Gastrocnemius medialis (tissue), 3 donors: ENCODE measurements around the genes KLRF1, MAGOHB, STYK1, TAS2R13 and SMIM10L1.

DNA sequence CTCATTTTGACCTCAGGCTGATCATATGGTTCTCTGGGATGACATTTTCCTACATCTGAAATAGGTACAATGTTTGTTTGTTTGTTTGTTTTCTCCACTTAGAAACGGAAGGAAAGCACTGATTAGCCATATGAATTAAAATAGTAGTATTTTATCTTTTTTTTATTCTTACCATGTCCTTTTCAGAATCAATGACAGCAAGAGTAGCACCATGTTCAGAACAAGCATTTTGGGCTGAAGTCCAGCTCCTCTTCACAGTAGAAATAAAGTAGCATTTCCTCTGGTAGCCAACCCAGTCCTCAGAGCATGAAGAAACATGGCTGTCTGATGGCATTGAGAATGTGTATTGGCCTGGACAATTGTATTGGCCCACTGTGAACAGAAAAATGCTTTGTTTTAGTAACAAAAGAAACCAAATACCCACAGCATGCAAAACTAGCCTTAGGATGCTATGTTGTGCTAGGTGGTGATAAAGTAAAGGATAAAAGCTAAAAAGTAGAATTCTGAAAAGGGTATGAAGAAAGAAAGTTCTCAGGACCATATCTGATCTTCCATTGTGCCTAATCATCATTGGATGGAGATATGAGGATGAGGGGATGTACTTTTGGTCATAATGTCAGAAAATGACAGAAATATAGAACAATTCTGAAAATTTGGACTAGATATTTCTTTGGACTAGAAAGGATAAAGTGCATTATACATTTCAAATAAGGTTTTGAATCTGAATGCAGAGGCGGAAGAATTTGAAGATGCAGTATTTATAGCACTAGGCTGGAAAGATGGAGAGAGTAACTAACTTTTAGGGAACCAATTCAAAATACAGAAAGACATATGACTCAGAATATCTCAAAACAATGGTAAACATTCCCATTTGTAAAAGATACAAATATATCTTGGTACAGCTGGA lies 5.6 kb downstream of the CD69 start:
- PRO-cap: no peak
- RAMPAGE, long total RNA, 3 experiments: no peak in any of the 3 experiments

DNA sequence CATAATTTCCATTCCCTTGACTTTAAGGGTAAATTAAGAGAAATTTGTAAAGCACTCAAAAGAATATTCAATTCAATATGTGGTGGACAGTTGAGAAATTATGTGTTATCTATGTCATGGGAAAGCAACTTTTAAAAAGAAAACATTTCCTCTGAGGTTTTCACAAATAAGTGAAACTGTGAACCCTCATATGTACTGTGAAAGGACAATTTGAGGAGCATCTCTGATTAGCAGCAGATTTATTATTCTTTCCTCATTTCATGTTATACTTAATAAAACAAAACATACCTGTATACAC lies at the start of gene KLRF1:
TSS of gene KLRF1 (plus strand) at position 256 of the 298 bp plus-strand sequence.
- PRO-cap: no peak
- RAMPAGE, long total RNA, 3 experiments: no peak in any of the 3 experiments

DNA sequence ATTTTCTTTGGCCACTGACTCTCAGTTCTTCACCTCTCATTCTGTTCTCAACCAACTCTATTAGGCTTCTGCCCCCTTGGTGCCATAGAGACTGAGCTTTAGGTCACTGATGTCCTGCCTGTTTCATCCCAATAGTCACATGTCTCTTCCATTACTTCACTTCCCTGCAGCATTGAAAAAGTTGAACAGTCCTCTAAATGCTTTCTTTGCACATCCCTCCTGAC lies 2.7 kb downstream of the CLEC12A start:
- PRO-cap: no peak
- RAMPAGE, long total RNA, 3 experiments: no peak in any of the 3 experiments

DNA sequence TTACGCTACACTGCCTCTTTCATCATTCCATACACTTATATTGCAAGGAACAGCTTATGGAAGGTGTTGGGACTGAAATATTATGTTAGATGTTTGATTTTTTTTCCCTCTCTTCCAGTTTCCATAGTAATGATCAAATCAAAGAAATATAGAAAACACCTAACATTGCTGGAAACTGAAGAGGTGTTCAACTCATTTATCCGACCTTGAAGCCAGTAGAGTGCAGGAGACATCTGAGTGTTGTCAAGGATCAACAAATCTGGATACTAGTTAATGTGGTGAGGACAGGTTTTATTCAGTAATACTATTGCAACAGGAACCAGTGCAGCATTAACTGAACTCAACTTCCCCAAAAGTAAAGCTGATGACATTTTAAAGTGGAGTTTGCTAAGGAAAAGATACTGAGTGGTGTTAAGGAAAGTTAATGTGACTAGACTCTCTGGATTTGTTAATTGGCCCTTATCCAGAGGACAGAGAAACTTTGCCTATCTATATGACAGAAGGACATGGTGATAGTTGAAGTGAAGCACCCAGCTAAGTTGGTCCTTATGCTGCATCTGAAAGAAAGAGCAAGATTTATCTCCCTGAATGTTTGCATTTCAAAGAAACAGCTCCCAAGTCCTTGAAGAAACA lies 1.1 kb upstream of the CLEC7A start:
- PRO-cap: no peak
- RAMPAGE, long total RNA, 3 experiments: no peak in any of the 3 experiments

GRCh38 chr12:10222056-10222686 lies 9.5 kb downstream of the GABARAPL1 start:
- PRO-cap: no peak
- RAMPAGE, long total RNA, 3 experiments: no peak in any of the 3 experiments

DNA sequence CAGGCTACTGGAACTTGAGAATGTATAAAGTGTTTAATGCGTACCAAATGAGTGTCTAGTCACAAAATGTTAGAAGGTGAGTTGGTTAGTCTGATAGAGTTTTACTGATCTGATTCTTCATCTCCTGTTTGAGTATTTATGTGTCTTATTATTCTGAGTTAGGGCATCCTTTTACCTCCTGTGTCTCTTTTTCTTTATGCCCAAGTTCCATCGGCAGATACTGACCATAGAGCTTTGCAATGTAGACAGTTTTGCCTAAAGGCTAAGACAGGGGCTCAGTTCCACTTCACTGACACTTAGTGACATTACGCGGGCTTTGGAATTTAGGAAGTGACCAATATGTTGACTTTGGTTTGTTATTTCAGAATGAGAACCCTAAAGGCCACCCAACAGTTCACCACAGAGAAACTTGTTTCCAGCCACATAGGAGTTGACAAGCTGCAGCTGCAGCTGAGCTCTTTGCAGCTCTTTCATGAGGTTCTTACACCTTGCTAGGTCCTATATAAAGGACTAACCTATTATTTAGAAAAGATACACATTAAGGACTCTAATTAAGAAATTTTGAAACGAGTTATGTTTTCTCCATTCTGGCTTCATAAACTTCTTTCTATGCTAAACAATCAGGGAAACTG lies 18.7 kb upstream of the KLRD1 start:
- PRO-cap: no peak
- RAMPAGE, long total RNA, 3 experiments: no peak in any of the 3 experiments

DNA sequence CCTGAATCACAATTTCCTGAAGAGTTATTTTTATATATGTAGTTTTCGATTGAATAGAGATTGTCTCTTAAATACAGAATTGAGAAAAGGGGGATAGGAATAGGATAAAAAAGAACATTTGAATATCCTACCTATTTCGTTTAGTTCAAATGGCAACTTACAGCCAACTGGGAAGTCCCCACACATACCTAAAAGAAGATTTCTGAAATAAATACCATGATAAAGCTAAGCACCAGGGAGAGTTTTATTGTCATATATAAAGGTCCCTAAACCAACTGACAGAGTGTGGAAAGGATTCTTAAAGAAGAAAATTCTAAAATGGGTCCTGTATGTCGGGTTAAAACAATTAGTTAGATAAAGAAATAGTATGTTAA lies 1.9 kb upstream of the KLRK1 start:
- PRO-cap: no peak
- RAMPAGE, long total RNA, 3 experiments: no peak in any of the 3 experiments

GRCh38 chr12:10612579-10613798 lies at the start of gene MAGOHB:
MAGOHB (minus strand) TSS chr12:10613609.
- PRO-cap: bidirectional peak, plus-strand start at chr12:10613686, minus-strand start at chr12:10613591
- RAMPAGE, long total RNA, 3 experiments: start-site peak on the minus strand in 3 of 3 experiments, at chr12:10613554-10613609 at its widest, 89 to 99 reads per replicate

- PRO-cap: no peak
- RAMPAGE, long total RNA, 3 experiments: no peak in any of the 3 experiments
Observed at GRCh38 chr12:10673354-10674571, at the start of gene STYK1. STYK1 (minus strand) TSS chr12:10674052.

DNA sequence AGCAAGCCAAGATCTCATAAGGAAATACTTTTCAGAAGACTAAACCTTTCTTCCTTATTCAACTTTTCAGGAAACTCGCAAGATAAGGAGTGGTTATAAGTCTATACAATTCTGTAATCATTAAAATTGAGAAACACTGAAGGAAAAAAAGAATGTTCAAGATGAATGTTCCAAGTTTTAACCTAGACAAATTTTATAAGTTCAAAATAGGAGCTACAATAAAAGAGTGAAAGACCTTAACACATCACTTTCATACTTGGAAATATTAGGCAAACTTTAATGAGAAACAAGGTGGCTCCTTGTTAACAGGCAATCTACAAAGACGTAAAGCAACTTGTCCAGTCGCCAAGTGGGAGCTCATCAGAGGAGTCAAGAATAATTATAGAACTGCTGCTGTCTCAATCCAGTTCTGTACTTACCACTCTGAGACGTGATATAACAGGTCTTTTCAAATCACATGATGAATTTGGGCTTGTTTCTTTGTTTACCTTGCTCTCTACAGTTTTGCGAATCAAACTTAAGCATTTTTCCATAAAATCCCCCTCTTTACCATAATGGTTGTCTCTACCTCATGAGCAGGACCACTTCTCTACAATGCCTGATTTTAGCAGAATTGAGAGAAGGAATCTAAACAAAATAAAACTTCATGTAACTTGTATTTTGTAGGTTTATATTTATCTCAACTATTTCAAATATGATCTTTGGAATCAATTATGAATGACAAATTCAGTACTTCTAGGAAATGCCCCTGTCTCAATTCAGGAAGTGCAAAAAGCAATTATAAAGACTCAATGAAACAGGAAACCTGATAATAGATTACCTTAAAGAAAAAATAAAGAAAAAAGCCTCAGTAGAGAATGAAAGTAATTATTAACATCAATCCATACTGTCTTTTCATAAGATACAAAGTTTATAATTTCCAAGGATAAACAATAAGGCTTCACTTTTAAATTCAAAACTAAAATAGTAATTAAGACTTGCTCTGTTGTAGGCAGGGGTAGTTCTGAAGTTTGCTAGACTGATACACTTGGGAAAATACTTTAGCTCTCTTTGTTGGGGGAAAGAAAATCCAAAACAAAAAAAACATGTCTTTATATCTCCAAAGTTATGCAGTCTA lies 3.5 kb downstream of the YBX3 start:
- PRO-cap: bidirectional peak, plus-strand start at position 414 of the sequence, minus-strand start at position 351 of the sequence
- RAMPAGE, long total RNA, 3 experiments: no peak in any of the 3 experiments

DNA sequence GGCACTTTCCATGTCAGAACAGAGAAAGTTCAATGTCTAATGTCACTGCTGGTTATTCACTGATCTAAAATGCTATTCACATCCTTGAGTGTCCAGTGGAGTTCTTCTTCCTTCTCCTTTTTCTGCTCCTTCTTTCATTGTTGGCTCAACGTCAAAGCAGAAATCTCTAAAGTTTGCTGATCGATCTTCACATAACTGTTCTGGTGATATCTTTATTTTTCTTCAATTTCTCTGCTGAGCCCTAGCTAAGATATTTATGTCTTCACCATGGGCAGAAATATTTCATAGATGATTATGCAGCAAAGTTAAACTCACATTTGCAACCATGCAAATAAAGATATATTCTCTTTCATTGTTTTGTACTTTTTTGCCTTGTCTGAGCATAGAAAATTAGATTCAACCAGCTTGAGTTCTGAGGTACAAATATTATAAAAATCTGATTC lies at the start of gene TAS2R13:
TSS of gene TAS2R13 (minus strand) at position 276 of the 443 bp plus-strand sequence.
- PRO-cap: no peak
- RAMPAGE, long total RNA, 3 experiments: no peak in any of the 3 experiments

GRCh38 chr12:11170859-11172035 lies at the start of gene SMIM10L1:
SMIM10L1 (plus strand) TSS chr12:11171194.
- PRO-cap: unidirectional peak, plus-strand start at chr12:11171164; unidirectional peak, plus-strand start at chr12:11171172; bidirectional peak, plus-strand start at chr12:11171687, minus-strand start at chr12:11171610
- RAMPAGE, long total RNA, 3 experiments: start-site peak on the plus strand in 2 of 3 experiments, at chr12:11171191-11171286 at its widest, 116 to 516 reads per replicate; start-site peak on the minus strand in 3 of 3 experiments, at chr12:11171467-11171642 at its widest, 20 to 162 reads per replicate

DNA sequence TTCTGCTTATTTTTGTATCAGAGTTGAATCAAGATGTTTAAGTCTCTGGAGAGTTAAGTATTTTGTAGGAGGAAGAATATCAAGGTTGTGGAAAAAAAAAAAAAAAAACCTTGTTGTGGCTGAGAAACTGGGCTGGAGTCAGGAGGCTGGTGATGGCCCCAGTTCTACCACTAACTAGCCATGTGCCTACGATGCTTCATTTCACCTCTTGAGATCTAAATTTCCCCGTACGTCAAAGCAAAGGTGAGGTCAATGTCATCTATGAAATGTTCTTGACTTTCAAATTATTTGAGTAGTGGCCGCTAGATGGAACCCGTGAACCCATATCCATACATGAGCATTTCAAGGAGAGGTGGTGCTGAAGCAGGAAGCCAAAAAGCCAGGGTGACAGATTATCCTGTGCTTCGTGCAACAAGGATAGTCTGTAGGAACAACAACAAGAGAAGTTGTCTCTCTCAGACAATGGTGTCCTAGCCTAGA lies 95.6 kb upstream of the ETV6 start:
- PRO-cap: no peak
- RAMPAGE, long total RNA, 3 experiments: no peak in any of the 3 experiments

DNA sequence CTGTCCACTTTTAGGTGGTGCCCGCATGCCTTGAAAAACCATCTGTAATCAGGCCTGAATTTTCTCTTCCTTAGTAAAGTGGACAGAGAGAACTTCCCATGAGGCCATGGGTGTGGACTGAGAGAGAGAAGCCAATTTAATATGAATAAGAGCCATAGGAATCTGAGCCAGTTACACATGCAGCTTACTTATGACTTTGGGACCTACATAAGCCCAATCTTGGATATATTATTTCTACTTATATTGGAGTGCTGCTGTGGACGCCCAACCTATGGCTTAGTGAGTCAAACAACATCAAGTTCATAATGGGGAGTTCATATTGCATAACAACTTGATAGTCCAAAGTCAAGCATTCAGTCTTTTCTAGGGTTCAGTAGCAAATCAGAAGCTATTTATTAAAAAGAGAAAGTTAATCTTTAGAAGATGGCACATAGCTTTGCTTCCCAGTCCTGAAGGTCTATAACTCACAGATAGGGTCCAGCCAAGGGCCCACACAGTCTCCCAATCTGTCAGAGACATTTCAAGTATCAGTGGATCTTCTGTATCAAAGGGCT lies 11.0 kb upstream of the ETV6 start:
- PRO-cap: no peak
- RAMPAGE, long total RNA, 3 experiments: no peak in any of the 3 experiments

- PRO-cap: no peak
- RAMPAGE, long total RNA, 3 experiments: no peak in any of the 3 experiments
Observed at GRCh38 chr12:11652171-11653176, 3.0 kb downstream of the ETV6 start.

- PRO-cap: no peak
- RAMPAGE, long total RNA, 3 experiments: no peak in any of the 3 experiments
Observed at GRCh38 chr12:11653177-11654058, 3.9 kb downstream of the ETV6 start.

DNA sequence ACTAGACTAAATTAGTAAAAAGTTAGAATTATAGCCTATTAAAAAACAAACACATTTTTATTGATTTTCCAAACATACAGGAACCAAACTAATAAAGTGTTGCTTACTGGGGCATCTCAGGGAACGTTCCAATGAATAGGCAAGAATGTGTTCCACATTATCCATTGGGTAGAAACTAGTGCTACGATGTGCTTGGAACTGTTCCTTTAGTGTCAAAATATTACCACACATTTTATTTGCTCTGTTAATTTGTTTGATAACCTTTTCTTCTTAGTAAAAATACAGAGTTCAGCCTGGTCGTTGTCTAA lies 5.9 kb downstream of the ETV6 start:
- PRO-cap: no peak
- RAMPAGE, long total RNA, 3 experiments: no peak in any of the 3 experiments

DNA sequence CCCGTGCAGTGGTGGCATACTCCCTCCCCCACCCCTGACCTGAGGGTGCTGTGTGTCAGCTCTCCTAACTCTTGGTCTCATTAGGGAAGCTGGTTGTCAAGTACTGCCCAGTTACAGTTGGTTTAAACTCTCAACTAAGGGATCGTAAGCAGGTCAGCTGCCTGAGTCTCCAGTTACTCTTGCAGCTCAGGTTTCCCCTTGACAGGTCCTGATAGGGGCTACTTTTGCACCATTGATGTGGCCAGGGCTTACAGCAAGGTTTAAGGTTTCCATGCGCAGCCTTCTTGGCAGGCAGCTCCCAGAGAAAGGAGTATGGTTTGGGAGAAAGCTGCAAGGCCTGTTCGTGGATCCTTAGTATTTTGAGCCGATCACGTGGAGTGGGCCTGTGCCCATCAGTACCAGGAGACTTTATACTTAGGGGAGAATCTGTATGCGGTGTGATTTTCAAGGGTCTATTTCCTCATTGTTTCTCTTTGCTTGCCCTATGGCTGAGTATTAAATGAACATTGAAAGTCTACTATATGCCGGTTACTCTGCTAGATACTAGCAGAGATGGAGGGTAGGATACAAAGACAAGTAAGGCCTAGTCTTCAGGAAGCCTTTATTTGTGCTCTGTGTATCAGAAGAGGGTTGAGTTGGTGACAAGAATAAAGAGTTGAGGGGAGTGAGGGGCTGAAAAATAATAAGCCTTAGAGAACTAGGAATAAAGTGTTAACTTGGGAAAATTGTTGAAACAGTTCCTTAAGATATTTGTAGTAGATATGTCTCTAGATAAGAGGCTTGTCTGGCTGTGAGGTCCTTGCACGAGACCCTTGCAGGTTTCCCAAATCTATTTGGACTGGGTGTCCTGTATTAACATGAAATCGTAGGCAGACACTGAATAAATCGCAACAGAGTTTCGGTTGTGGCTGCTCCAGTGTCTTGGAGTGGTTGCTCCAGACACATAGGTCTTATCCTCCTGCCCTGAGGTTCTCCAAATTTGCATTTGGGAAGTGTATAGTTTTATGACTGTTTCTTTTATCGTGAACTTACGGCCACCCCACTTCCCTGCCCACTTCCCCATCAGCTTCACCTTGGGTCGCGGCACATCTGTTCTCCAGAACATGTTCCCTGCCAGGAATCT lies 74.9 kb downstream of the ETV6 start:
- PRO-cap: no peak
- RAMPAGE, long total RNA, 3 experiments: no peak in any of the 3 experiments

- PRO-cap: no peak
- RAMPAGE, long total RNA, 3 experiments: no peak in any of the 3 experiments
Observed at GRCh38 chr12:11731977-11732466, 82.5 kb downstream of the ETV6 start.

GRCh38 chr12:11770136-11770713 lies 120.8 kb downstream of the ETV6 start:
- PRO-cap: no peak
- RAMPAGE, long total RNA, 3 experiments: no peak in any of the 3 experiments